Bronchus (tissue), 1 donor: ENCODE results near the gene DSC3.

- PRO-cap = no peak
Measured at GRCh38 chr18:27712915-27713653, 463.8 kb downstream of the CDH2 start.

GRCh38 chr18:27921733-27922591 is 255.0 kb downstream of the CDH2 start:
- PRO-cap = no peak

DNA sequence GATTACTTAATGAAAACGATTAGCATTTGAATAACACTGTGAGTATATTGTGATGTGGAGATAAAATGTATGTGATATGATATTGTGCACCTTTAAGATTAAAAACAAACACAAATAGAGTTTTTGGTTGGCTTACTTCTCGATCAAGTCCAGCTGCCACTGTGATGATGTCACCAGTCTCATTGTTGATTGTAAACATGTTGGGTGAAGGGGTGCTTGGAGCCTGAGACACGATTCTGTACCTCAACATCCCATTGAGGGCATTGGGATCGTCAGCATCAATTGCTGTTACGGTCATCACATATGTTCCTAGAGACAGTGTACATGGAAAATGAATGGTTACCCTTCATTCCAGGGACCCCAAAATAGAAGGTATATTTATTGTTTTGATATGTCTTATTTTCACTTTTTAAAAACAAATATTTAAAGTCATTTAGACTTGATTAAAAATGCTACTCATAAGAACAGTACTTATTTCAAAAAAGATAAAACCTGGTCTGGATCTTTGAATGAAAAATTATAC is 174.0 kb downstream of the CDH2 start:
- PRO-cap = no peak

DNA sequence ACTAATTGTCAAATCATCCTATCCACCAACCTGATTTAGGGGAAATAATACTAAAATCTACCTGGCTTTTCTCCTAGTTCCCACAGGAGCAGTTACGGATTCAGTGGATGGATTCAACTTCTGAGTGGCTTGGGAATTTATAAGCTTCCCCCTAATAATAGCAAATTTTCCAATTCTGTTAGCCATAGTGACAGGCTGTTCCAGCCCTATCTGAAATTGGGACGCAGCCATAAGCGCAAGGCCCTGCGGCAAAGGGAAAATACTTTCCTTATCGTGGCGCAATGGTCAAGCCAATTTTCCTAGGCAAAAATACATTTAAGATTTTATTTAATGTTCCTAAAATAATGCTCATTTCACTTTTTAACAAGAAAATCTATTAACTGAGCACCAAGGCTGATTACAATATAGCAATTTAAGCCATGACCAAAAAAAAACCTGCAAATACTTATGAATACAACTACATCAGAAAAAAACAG is 49.7 kb downstream of the CDH2 start:
- PRO-cap = no peak

GRCh38 chr18:28158943-28159516 is 17.9 kb downstream of the CDH2 start:
- PRO-cap = no peak

DNA sequence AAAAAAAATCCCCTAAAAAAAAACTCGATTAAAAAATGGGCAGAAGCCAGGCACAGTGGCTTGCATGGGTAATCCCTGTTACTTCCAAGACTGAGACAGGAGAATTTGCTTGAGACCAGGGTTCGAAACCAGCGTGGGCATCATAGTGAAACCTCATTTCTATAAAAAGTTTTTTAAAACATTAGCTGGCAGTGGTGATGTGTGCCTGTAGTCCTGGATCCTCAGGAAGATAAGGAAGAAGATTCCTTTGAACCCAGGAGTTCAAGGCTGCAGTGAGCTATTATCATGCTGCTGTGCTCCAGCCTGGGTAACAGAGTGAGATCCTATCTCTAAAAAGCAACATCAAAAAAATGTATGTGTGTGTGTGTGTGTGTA is 1417.5 kb upstream of the CDH2 start:
- PRO-cap = no peak

GRCh38 chr18:31042035-31043504 is at the start of gene DSC3:
DSC3 (minus strand) TSS chr18:31042742.
- PRO-cap = no peak

- PRO-cap = no peak
Measured at GRCh38 chr18:31070593-31070883, 28.0 kb upstream of the DSC3 start.

DNA sequence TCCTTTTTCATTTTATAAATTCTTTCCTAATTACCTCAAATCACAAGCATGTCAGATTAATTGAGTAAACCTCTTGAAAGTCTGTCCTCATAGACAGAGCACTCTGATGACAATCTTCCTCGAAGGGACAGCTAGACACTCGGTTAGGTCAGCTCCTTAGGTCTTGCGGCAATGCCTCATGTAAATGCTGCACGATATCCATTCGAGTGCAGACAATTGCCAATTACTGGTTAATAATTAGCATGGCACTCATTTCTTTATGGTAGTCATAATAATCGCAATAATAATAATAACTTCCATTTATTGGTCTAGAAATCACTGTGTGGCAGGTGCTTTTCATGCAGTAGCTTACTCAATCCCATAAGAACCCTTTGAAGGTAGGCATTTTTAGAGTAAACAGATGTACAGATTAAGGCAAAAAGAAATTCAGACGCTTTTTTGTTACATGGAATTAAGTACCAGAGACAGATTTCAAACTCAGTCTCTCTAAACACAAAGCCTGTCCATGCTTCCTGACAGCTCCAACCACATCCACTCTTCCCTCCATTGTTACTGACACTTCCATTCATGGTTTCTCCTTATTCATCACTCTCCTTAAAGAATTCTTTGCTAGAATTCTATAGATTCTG is 44.8 kb upstream of the DSC1 start:
- PRO-cap = no peak

GRCh38 chr18:31232940-31233647 is 70.4 kb upstream of the DSC1 start:
- PRO-cap = no peak

GRCh38 chr18:31262106-31262470 is 55.9 kb upstream of the DSG1 start:
- PRO-cap = no peak

DNA sequence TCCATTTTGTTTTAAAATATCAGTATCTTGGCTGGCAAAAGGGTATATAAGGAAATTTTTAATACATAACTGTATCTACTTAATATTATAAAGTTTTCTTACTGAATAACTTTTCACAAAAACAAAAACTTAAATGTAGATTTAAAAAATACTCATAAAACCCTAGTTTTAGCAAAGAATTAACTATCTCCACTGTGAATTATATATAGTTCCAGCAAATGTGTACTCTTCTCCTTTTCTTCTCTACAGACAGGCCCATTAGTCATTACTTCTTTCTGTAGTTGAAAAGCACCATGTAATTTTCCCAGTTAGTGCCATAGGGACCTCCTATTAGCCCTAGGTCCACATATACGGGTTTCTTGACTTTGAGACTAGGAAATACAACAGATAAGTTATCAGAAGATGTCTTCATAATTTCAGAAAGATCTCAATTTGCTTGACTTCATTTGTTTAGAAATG is 31.0 kb downstream of the TTR start:
- PRO-cap = no peak

DNA sequence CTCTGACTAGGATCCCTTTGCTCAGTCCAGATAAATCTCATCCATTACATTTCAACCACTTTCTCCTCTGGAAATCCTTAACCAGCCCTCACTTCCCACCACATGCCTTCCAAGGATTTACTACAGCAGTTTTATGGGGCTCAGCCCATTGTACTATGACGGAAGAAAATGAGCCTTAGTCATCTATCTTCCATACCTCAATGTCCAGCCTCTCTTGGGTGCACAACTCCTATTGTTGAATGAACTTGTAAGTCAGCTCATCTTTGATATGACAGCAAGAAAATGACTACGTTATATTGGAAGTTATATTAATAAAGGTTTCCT is 3.5 kb downstream of the B4GALT6 start:
- PRO-cap = no peak

DNA sequence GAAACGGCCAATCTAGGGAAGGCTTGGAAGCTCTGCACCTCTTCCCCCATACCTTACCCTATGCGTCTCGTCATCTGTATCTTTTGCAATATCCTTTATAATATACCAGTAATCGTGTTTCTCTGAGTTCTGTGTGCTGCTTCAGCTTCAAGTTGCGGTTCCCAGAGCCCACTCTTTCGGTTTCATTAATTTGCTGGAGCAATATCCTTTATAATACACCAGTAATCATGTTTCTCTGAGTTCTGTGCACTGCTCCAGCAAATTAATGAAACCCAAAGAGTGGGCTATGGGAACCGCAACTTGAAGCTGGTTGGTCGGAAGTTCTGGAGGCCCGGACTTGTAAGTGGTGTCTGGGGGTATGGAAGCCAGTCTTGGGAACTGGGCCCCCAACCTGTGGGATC is 4.6 kb upstream of the RNF138 start:
- PRO-cap = no peak

DNA sequence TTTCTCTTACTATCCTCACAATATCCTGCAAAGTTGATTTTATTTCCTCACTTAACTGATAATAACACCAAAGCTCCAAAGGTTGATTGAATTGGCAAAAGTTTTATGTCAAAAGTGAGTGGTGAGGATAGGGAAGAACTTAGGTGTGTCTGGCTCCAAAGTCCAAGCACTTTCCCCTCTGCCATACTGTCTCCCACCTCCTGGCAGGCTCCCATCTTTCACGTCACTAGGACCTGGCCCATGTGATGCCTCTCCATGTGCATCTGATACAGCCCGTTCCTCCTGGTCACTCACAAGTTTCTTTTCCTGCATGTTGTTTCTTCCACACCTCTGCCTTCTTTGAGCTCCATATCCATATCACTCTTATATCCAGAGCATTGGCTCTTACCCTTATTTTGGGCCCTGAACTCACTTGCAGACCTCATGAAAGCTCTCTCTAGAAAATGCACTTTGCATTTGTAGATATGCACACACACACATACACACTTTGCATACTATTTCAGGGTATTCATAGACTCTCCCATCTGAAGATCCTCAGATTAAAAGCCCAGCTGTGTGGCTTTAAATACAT is 12.2 kb downstream of the MEP1B start:
- PRO-cap = no peak

DNA sequence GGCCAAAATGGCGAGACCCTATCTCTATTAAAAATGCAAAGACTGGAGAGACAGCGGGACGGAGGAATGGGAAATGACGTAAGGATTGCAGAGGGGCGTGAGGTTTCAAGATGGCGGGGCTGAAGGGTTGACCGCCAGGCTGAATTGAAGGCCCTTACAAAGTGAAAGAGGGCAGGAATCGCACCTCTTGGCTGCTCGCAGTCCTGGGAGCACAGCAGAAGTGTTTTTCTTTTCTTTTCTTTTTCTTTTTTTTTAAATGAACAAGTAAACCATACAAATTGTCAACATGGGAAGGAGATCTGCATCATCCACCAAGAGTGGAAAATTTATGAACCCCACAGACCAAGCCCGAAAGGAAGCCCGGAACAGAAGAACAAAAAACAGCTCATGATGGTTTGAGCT is 40.9 kb upstream of the GAREM1 start:
- PRO-cap = no peak

DNA sequence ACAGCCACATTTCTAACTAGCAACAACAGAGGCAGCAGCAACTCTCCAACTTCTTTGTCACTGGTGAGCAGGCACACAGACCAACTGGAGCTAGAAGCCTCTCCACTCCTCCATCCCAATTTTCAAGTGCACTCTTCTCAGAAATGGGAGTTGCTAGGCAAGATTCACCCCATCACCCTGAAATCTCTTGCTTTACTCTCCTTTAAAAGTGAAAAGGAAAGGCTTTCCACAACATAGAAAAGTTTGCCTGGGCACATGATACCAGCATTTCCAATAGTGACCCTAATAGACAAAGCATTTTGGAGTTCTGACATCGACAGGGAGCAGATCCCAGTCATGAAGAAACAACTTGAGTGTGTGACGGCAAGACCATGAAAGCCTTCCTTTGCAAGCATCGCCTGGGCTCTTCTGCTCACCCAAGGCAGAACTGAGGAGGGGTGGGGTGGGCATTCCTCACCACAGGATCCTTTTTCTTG is 4.0 kb downstream of the KLHL14 start:
- PRO-cap = no peak

DNA sequence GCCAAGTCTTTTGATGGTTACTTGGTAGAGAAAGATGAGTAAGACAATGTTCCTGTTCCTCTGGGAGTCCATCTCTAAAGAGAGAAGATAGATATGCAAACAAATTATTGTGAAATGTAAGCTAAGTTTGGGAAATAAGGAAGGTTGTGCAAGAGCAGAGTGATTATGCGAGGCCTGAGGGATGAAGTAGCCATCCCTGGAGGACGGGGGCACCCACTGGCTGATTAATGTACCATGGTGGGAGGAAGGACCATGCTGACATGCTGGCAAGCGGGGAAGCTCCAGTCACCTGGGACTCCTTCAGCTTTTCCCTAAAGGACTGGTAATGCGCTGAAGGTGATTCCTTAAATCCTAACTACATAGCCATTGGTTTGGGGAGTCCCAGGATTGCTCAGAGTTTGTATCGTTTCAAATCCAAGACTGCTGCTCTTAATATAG is 897 bp upstream of the DTNA start:
- PRO-cap = no peak

DNA sequence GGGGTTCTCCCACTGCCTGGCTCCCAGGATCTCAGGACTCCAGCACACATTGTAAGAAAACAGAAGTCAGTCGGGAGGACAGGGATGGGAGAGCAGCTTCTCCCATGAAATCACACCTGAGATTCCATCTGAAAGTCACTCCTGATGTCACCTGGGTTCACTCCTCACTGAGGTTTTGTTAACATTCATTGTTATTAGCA is 64.1 kb downstream of the DTNA start:
- PRO-cap = no peak

GRCh38 chr18:34803908-34804569 is 93.9 kb downstream of the DTNA start:
- PRO-cap = no peak